ENCODE measurements around the genes PPIH, TIE1 and KDM4A.

- PRO-cap, 3 experiments: peak in 1 of 3 experiments; most common plus-strand start chr1:42334023 (in 1)
- RAMPAGE, long total RNA, 2 experiments: no peak in any of the 2 experiments
- RRBS: no CpG with 5 or more reads among the region's 4 CpGs
These were observed 1.3 kb downstream of the FOXJ3 start for GRCh38 chr1:42333765-42334142.

- PRO-cap, 3 experiments: peak in 3 of 3 experiments; most common plus-strand start chr1:42658423 (in 2); most common minus-strand start chr1:42658288 (in 1)
- RAMPAGE, long total RNA, 2 experiments: start-site peak on the plus strand in 2 of 2 experiments, at chr1:42658383-42658501 at its widest, 115 to 545 reads per replicate
- RRBS: under 1% methylated on average over 7 of the region's 32 CpGs
These were observed at the start of gene PPIH for GRCh38 chr1:42658173-42658633. PPIH (plus strand) TSS chr1:42658423.

DNA sequence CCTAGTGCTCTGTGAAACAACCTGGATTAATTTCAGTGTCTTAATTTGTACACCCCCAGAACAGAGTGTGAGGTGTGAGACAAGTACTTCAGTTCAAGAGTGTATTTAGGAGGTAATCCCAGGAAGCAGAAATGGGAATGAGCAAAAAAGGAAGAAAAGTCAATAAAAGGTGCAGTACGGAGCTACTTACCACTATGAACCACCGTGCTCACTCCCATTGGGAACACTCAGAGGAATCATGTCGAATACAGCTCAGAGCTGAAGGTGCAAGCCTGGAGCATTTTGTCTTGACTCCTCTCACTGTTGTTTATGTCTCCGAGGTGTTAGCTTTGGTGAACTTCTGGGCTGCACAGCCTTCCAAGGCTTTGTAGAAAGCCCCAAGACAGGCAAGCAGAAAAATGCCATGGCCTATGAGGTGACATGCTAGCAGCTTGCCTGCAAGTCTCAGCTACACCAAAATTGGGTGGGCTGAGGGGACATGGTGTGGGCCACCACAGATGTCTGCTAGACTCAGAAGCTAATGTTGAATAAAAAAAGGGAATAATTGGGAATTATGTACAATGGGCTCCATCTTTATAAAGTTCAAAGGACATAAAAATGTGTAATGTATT lies 7.4 kb upstream of the SVBP start:
- PRO-cap, 3 experiments: no peak in any of the 3 experiments
- RAMPAGE, long total RNA, 2 experiments: no peak in any of the 2 experiments
- RRBS: no CpG with 5 or more reads among the region's 4 CpGs

DNA sequence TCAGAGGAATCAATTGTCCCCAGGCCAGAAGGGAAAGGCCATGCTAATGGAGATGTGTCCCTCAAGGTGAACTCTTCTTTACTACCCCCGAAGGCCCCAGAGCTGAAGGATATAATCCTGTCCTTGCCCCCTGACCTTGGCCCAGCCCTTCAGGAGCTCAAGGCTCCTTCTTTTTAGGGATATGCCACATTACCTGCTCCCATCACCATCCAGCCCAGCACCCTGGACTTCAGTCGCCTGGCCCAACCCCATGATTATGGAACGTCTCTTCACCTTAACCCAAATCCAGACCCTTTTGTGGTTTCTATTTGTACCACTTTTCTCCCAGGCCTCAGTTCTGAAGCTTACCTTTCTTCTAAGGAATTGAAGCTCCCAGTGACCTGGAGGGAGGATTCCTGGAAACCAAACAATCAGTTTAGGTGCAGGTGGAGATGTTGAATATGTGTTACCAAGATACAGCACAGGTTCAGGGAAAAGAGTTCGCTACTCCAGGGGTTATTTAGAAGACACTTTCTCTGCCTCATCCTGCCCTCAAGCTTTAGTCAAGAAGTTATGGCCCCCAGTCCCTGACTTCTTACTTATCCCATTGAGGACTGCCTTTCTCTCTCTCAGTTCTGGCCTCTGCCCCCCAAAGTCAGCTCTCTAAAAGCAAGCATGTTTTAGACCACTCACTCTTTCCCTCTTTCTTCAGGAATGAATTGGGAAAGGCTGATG lies 3.2 kb upstream of the ZNF691 start:
- PRO-cap, 3 experiments: no peak in any of the 3 experiments
- RAMPAGE, long total RNA, 2 experiments: no peak in any of the 2 experiments
- RRBS: no CpG with 5 or more reads among the region's 4 CpGs

- PRO-cap, 3 experiments: no peak in any of the 3 experiments
- RAMPAGE, long total RNA, 2 experiments: no peak in any of the 2 experiments
- RRBS: 5% methylated on average over 3 of the region's 14 CpGs
These were observed 35.1 kb downstream of the SLC2A1 start for GRCh38 chr1:42923416-42924055.

- PRO-cap, 3 experiments: no peak in any of the 3 experiments
- RAMPAGE, long total RNA, 2 experiments: no peak in any of the 2 experiments
- RRBS: no CpG with 5 or more reads among the region's 12 CpGs
These were observed 18.5 kb downstream of the SLC2A1 start for GRCh38 chr1:42939961-42940691.

- PRO-cap, 3 experiments: no peak in any of the 3 experiments
- RAMPAGE, long total RNA, 2 experiments: no peak in any of the 2 experiments
- RRBS: no CpG with 5 or more reads among the region's 12 CpGs
These were observed 12.5 kb downstream of the SLC2A1 start for GRCh38 chr1:42945743-42946979.

GRCh38 chr1:43171305-43171810 lies 732 bp downstream of the EBNA1BP2 start:
- PRO-cap, 3 experiments: no peak in any of the 3 experiments
- RAMPAGE, long total RNA, 2 experiments: no peak in any of the 2 experiments
- RRBS: no CpG with 5 or more reads among the region's 12 CpGs

DNA sequence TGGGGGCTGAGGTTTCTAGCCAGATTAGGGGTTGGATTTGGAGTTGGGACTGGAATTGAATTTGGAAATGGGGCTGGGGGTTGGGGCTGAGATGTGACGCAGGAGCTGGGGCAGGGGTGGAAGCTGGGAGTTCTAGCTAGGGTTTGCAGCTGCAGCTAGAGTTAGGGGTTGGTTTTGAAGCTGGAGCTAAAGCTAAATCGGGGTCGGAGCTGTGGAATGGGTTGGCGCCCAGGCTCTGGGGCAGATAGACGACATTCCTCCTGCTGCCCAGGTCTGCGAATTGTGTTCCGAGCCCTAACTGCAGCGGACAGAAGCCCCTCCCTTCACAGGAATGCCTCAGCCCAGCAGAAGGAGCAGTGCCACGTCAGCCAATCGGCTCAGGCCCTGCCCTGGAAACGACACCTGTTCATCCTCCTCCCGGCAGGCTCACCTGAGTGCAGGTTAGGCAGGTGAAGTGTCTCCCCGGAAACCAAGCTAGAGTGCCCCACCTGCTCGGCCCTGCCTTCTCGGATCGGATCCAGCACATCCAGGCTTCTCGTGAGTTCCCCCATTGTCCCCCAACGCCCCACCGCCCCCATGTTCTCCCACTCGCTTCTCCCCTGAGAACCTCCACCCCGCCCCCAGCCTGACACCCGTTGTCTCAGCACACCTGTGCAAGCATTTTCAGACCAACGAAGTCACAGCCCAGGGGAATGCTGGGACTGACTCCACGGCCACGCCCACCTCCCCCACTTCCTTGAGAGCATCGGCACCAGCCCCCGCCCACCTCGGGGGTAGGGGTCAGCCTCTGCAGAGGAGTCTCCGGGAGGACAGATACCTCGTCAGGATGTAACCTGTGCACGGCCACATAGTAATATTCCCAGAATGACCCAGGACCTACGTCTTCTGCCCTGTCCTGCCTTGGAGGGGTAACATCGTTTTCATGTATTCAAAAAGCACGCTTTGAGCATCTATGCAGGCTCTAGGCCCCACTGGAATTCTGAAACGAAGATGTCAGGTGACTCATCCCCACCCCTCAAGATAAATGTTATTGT lies 791 bp downstream of the TMEM125 start:
- PRO-cap, 3 experiments: peak in 2 of 3 experiments; most common minus-strand start position 637 of the sequence (in 1)
- RAMPAGE, long total RNA, 2 experiments: start-site peak on the plus strand in 1 of 2 experiments, centred at position 747 of the sequence, 5 reads per replicate; start-site peak on the minus strand in 1 of 2 experiments, centred at position 713 of the sequence, 27 reads per replicate
- RRBS: no CpG with 5 or more reads among the region's 35 CpGs

GRCh38 chr1:43273122-43273455 lies 3.3 kb downstream of the TMEM125 start:
- PRO-cap, 3 experiments: no peak in any of the 3 experiments
- RAMPAGE, long total RNA, 2 experiments: no peak in any of the 2 experiments
- RRBS: no CpG with 5 or more reads among the region's 16 CpGs

DNA sequence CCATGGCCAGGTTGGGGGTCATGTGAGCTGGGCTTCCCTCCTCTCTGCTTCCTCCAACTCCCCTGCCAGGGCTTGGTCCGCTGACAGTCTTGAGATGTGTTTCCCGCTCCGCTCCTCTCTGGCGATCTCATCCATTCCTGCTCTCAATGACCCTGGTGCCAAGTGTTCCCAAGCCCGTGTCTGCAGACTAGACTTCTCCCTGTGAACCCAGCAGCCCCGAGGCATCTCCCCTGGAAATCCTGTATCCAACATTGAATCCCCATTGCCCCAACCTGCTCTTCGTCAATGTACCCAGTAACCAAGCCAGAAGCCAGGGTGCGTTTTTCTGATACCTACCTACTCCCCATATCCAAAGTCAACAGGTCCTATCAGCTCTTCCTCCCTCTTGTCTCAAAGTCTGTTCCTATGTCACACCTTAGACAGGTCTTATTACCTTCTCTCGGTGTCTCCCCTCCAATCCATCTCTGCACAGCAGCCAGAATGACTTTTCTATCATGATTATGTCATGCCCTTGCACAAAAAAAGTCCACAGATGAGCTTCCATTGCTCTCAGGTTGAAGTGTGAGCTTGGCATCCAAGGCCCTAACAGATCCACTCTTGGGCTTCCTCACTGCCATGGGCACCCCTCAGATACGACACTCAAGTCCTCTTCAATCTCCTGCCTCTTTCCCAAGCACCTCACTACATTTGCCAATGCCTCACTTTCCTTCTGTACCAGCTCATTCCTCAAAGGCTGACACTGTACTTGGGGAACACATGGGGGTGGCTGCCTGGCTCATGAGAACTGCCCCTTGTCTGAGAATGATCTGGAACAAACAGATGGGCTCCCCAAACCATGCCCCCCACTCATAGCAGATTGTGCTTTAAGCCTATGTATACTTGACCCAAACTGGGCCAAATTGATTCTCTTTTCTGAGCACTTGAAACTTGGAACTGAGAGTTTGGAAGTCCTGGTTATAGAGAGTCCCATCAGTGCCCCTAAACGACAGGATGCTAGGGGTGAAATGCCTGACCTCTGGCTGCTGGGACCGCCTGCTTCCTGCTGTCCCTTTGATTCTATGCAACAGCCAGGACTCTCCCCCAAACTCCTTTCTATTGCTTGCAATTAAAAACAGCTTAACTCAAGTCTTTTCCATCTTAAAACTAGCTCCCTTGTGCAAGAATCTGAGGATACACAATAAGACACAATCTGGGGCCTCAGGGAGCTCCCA lies 5.1 kb downstream of the C1orf210 start:
- PRO-cap, 3 experiments: no peak in any of the 3 experiments
- RAMPAGE, long total RNA, 2 experiments: no peak in any of the 2 experiments
- RRBS: no CpG with 5 or more reads among the region's 12 CpGs

DNA sequence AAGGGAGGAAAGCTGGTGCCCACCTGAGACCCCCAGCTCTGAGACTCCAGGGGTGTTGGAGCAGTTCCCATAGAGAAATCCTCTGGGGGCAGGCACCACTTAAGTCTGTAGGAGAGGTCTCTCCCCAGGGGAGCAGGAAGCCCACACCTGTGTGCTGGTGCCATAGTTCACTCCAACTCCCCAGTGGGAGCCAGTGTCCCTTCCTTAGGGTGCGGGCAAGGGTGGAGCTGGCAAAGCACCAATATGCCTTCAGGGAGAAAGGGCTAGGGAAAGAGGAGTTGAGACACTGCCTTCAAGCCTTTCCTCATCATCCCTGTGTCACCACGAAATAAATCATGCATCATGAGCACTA lies 6.9 kb upstream of the TIE1 start:
- PRO-cap, 3 experiments: no peak in any of the 3 experiments
- RAMPAGE, long total RNA, 2 experiments: no peak in any of the 2 experiments
- RRBS: no CpG with 5 or more reads among the region's 2 CpGs

- PRO-cap, 3 experiments: peak in 2 of 3 experiments; most common plus-strand start chr1:43294649 (in 2); most common minus-strand start chr1:43294523 (in 1)
- RAMPAGE, long total RNA, 2 experiments: no peak in any of the 2 experiments
- RRBS: no CpG with 5 or more reads among the region's 5 CpGs
These were observed 6.4 kb upstream of the TIE1 start for GRCh38 chr1:43294275-43294964.

GRCh38 chr1:43300399-43301310 lies at the start of gene TIE1:
TIE1 (plus strand) TSS chr1:43300982.
- PRO-cap, 3 experiments: peak in 3 of 3 experiments; most common plus-strand start chr1:43300982 (in 1); most common minus-strand start chr1:43300804 (in 1)
- RAMPAGE, long total RNA, 2 experiments: no peak in any of the 2 experiments
- RRBS: no CpG with 5 or more reads among the region's 11 CpGs

GRCh38 chr1:43365898-43366729 lies 1.7 kb downstream of the ELOVL1 start:
- PRO-cap, 3 experiments: no peak in any of the 3 experiments
- RAMPAGE, long total RNA, 2 experiments: no peak in any of the 2 experiments
- RRBS: 55% methylated on average over 3 of the region's 14 CpGs

DNA sequence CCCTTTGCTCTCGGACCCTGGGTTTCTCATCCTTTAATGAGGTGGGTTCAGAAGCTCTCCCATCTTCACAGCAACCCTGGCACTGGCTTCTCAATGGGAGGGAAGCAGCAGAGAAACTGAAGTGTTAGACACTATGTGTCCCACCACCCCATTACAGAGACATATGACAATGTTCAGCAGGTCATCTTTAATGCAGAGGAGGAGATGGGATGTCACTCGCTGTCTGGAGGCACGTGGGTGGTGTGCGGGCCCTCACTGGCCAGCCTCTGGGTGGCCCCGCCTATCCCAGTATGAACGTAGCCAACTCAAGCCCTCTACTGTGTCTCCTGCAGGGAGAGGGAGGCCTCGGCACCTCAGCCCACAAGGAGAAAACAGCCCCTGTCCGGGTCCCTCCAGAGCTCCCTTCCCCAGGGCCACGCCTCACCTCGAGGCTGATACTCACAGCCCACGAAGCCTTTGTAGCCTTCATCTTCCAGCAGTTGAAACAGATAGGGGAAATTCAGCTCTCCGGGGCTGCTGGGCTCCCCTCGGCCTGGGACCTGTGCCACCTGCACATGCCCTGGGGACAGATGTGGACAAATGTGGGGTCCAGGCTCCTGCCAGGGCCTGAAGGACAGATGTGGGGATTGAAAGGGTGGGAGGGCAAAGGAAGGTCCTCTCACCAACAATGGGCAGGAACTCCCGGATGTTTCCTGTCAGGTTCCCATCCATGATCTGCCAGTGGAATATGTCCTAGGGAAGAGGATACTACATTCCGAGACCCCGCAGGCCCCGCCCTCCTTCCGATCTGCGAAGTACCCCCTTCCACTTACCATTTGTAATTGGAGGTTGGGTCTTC lies 2.5 kb downstream of the HYI start:
- PRO-cap, 3 experiments: no peak in any of the 3 experiments
- RAMPAGE, long total RNA, 2 experiments: no peak in any of the 2 experiments
- RRBS: 71% methylated on average over 1 of the region's 19 CpGs

DNA sequence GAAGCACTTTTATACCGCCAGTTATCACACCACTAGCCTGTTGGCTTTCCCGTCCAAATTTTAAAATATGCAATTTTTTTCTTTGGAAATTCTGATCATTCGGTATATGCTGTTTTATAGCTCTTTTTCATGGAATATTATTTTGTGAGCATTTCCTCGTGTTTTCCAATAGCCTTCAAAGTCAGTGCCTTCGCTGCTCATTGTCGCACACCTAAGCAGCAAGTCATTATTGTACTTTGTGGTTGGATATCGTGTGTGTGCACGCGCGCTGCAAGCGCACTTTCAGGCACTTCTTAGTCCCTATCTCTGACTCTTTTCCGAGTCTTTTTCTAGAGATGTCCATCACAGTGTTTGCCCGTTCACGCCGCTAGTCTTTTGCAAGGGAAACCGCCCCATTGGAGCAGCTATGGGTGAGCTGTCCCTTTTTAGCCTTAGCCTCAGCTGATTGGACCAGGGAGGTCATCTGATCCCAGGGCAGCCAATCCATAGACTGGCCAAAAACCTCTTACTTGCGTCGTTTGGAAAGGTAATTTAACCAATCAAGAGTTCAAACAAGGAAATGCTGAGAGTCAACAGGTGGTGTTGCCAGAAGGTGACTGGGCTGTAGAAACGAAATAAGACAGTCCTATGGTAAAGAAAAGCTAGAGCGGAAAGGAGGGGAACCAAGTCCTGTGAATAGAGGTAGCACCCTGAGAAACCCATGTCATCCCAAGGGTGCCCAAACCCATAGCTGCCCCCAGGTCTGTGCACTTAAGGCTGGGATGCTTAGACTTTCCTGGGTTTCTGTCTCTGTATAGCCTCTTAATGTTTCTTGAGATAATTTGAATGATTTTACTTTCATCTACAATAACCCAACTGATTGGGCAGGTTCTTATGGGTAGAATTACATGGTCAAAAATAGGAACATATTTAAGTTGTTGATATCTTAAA lies 762 bp upstream of the HYI start:
- PRO-cap, 3 experiments: peak in 3 of 3 experiments; most common plus-strand start position 534 of the sequence (in 2); most common minus-strand start position 377 of the sequence (in 3)
- RAMPAGE, long total RNA, 2 experiments: no peak in any of the 2 experiments
- RRBS: no CpG with 5 or more reads among the region's 20 CpGs

GRCh38 chr1:43582204-43582674 lies 51.6 kb downstream of the PTPRF start:
- PRO-cap, 3 experiments: no peak in any of the 3 experiments
- RAMPAGE, long total RNA, 2 experiments: no peak in any of the 2 experiments
- RRBS: 91% methylated on average over 1 of the region's 5 CpGs

- PRO-cap, 3 experiments: no peak in any of the 3 experiments
- RAMPAGE, long total RNA, 2 experiments: no peak in any of the 2 experiments
- RRBS: no CpG with 5 or more reads among the region's 11 CpGs
These were observed 54.3 kb upstream of the KDM4A start for GRCh38 chr1:43595556-43596172.

- PRO-cap, 3 experiments: peak in 3 of 3 experiments; most common plus-strand start chr1:43650149 (in 3); most common minus-strand start chr1:43650317 (in 3)
- RAMPAGE, long total RNA, 2 experiments: start-site peak on the plus strand in 2 of 2 experiments, at chr1:43650134-43650527 at its widest, 42 to 602 reads per replicate
- RRBS: no CpG with 5 or more reads among the region's 46 CpGs
These were observed at the start of gene KDM4A for GRCh38 chr1:43650053-43650906. KDM4A (plus strand) TSS chr1:43650149.